Mesenteric fat pad (tissue), 1 donor: ENCODE data around the genes DCTN3, ARID3C and FANCG.

- PRO-cap, result bidirectional peak, plus-strand start at chr9:33474140, minus-strand start at chr9:33473862
These were observed 217 bp upstream of the NOL6 start for GRCh38 chr9:33473990-33474291.

DNA sequence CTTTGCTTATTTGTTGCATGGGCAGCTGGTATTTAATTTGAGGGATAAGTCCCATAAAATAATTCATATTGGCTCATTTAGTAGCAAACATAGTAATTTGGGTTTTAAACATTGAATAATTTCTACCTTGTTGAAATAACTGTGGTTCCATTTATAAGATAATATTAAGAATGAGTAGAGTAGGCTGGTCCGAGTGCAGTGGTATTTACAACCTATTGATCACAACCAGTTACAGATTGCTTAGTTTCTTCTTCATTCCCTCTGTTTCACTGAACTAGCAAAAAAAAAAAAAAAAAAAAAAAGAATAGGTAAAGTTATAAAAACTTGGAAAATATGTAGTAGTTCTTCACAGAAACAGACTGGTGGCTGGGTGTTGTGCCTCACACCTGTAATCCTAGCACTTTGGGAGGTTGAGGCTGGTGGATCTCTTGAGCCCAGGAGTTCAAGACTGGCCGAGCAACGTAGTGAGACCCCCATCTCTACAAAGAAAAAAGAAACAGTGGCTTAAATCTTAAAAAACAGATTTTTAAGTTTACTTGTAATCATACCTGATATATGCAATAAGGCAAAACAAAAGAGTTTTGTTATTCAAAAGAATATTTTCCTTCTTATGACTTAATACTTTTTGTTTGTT lies 14.0 kb downstream of the UBE2R2 start:
- PRO-cap, result no peak

GRCh38 chr9:33916884-33917368 lies 100.0 kb downstream of the UBE2R2 start:
- PRO-cap, result no peak

DNA sequence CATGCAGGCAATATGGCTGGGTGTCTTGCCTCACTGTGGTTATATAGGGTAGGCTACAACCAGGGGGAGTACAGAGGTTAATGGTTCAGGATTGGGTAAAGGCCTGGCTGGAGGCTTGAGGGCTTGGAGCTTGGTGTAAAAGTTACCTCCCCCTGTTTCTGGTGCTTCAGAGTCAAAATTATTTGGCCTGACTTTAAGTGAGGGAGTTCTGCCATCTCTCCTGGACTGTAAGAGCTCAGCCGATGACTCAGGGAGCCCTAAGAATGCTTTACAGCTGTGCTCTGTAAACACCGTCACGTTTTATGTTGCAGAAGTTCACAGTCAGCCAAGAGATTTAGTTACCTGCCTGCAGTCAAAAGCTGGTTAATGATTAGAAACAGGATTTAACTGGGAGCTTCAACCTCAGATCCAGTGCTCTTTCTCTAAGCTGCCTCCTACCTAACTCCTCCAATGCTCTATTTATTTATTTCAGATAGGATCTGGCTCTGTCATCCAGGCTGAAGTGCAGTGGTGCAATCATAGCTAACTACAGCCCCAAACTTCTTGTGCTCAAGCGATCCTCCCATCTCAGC lies 24.4 kb upstream of the UBAP2 start:
- PRO-cap, result no peak

- PRO-cap, result no peak
These were observed 10.1 kb downstream of the UBAP1 start for GRCh38 chr9:34188892-34189344.

DNA sequence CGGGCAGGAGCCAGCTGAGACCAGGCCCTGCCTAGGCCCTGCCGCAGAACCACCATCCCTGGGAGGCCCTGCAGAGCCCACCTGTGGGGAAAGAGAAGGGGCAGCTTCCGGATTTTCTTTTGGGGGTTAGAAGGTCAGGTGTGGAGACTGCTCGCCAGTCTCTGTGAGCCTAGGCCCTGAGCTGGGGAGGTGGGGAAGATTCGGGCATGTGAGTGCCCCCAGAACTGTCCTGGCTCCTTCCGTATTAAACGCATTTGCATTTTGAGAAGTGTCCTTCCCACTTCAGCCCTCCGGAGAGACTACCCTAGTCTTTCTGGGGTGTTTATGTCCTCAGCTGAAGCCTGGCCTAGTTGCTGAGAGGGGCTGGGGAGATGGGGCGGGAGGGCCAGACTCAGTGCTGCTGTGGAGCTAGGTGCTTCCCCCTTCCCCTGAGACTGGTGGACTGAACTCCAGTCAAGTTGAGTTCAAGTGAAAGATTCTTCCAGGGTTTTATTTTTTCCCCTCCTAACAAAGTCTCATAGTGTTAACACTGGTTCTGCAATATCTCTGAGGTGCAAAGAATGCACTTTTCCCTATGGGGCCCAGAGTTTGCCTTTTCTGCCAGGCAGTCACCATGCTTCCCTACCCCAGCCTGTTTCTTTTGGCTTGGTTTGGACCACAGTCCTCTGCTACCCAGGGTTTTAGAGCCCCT lies 72.8 kb downstream of the UBAP1 start:
- PRO-cap, result no peak

DNA sequence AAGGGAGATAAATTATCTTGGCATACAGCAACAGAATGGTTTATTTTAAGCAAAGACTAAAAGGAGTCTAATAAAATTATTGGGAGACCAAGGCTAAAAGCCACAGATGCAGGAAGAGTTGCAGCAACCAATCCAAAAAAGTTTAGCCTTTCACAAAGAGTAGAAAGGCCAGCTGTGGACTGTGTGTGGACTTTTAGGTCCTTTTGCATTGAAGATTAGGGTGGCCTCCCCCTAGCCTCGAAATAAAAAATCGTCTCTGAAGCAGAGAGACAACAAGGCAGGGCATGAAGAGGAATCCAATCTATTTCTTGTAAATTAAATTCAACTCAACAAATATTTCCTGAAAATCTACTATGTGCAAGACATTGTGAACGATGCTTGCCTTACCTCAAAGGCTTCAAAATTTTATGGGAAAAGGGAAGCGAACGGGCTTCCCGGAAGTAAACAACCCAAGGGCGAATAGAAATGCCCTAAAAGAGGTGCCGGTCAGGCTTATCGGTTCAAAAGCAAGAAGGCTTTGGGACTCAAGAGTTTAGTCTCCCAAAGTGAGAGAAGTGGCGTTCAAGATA lies 656 bp downstream of the KIF24 start:
- PRO-cap, result no peak

- PRO-cap, result no peak
These were observed 29.8 kb downstream of the FAM219A start for GRCh38 chr9:34428456-34429157.

GRCh38 chr9:34588628-34589105 lies 857 bp downstream of the CNTFR start:
- PRO-cap, result no peak

- PRO-cap, result no peak
These were observed 605 bp upstream of the CNTFR start for GRCh38 chr9:34590002-34590655.

DNA sequence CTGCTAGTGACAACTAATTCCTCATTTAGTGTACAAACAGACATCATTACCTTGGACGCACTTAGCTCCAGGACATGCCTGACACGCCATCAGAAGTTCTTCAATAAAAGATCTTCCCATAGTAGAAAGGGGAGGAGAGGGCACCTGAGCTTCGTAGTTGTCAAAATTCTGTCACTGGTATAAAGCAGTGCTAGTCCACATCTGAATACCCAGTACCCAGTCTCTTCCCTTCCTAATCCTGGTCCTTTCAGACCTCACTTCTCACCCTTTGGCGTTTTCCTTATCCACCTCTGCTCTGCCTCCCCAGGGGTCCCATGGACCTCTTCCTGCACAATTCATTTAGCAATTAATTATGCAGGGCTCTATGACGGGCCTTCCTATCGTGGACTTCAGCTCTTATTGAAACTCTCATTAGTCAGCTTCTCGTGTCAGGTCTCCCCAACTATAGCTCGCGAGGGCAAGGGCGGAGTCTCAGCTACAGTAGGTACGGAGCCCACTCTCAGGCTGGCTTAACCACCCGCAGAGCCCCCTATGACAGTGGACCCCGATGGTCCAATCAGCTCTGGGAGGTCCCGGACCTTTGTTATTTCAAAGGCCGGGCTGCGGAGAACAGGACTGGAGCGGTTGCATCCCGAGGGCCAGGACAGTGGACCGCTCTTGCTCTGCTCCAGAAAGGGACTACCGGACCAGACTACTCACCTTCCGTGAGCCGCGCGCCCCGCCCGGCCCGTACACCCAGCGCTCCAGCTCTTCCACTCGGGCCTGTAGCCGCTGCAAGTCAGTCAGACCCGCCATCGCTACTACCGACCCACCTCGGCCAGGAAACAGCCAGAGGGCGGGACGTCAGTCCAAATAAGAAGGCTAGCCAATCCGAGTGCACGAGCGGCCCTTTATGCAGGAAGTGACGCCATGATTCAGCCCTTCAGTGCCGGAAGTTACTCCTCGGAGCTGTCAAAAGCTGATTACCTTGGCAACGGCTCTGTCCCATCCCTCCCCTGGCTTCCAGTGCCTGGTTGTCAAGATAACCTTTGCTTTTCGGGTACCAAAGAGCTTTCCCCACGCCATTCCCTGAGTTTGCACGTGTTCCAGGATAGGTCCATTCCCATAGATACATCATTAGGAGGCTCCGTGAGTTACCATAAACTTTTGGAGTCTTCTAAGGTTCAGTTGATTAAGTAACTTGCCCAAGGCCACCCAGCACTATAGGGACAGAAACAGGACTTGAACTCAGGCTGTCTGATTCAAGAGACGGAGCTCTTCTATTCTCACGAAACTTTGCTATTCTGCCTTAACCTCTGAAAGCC lies at the start of gene DCTN3:
Gene DCTN3, minus strand, starts transcription at position 826 of the 1,304 bp plus-strand sequence.
- PRO-cap, result unidirectional peak, minus-strand start at position 826 of the sequence

- PRO-cap, result no peak
These were observed at the start of gene ARID3C for GRCh38 chr9:34628813-34629154. TSS of gene ARID3C (minus strand) at chr9:34629066.

- PRO-cap, result no peak
These were observed at the start of gene FANCG for GRCh38 chr9:35079403-35080308. TSS of gene FANCG (minus strand) at chr9:35079942.

DNA sequence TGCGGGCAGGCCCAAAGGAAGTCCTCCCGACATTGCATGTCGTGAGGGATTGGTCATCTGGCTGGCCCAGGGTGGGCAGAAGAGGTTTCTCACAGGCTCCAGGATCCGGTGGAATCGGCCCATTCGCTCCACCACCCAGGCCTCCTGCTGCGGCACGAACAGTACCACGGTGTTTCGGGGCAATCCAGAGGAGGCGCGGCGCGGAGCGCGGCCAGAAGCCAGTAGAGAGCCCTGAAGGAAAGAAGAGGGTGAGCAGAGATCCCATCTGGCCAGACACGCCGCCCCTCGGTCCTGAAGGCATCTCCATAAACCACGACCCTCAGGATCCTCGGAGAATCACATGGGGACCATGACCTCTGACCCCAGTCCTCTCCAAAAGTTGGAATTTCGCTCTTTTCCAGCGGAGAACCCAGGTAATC lies 329 bp downstream of the STOML2 start:
- PRO-cap, result no peak

- PRO-cap, result no peak
These were observed 96.1 kb downstream of the UNC13B start for GRCh38 chr9:35257824-35258317.

- PRO-cap, result no peak
These were observed 1.3 kb upstream of the RUSC2 start for GRCh38 chr9:35488439-35489091.

DNA sequence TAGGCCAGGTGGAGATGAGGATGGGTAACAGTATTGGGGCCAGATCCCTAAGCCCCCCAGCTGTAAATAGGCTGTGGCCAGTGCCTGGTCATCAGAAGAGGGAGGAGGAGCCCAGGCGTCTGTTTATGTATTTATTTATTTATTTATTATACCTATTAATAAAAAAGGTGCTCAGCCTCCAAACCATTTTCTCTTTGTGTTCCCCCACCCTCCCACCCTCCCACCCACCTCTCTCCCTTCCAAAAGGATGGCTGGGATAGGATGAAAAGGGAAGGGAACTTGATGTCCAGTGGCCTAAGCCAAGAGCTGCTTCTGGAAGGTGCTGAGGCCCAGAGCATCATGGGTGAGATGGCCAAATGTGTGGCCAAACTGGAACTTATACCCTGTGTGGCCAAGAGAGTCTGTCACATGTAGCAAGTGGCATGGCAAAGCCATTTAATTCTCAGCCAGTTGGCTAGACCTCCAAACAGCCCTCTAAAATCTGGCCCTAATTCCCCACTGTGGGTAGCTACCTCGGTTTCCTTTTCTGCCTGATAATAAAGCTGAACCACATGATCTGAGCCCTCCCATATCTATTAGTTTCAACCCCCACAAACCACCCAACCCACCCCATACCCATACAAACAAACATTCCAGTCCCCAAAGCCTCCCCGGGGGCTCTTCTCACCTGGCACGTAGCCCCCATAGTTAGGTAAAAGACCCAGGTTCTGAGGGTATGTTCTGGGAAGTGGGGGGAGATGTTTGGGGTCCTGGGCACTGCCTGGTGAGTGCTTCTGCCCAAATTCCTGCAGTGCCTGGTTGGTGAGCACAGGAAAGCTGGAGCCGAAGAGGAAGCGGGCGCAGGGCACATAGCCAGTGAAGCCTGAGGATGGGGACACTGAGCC lies 1.7 kb downstream of the FAM166B start:
- PRO-cap, result no peak

DNA sequence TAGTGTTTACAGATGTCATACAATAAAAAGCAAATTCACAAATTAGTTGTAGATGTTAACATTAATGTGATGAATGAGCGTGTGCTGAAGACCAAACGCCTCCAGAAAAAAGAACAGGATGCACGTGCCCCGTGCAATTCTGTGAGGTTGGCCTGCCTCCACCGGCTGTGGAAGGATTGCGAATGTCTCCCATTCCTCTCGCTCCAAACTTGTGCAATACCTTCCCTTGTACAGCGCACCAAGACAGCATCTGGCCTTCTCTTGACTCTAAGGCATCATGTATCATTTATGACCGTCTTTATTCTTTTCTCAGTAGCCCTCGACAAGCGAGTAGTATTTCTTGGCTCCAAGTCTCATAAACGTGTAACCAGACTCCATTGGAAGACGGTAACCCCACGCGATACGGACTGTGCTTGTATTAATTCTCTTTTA lies 1.6 kb upstream of the TESK1 start:
- PRO-cap, result no peak

GRCh38 chr9:35660433-35661688 lies 2.8 kb downstream of the CCDC107 start:
- PRO-cap, result no peak

DNA sequence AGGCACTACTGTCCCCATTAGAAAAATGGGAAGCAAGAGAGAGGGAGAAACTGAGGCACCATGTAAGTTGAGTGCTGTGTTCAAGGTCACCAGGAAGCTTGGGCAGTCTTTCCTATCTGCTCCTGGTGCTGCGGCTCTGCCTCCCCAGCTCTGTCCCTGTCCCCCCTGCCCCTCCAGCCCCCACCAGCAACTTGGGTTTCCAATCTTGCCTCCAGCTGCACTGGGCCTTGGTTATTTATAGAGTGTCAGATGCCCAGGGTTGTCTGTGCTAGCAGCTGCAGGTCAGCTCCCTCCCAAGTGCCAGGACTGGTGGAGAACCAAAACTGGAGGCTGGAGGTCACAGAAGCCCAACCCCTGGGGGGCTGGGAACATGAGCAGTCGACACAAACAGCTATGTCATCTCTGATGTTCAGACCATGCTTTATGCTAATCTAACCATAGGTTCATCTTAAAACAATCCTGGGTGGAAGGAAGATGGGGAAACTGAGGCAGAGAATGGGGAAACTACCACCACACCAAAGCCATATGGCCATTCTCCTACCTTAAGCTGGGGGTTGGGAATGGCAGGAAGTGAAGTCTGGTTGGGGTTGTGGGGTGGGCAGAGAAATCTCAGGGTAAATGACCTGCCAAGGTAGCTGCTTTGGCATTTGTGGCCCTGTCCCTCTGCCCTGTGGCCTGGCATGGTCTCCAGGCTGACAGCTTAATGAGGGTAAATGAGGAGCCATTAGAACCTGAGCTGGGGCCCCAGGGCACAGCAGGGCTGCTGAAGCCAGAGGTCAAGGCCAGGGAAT lies 1.6 kb downstream of the TPM2 start:
- PRO-cap, result no peak